HTERT-HM (cell line): ENCODE data around the genes ZFP36 and SHKBP1.

DNA sequence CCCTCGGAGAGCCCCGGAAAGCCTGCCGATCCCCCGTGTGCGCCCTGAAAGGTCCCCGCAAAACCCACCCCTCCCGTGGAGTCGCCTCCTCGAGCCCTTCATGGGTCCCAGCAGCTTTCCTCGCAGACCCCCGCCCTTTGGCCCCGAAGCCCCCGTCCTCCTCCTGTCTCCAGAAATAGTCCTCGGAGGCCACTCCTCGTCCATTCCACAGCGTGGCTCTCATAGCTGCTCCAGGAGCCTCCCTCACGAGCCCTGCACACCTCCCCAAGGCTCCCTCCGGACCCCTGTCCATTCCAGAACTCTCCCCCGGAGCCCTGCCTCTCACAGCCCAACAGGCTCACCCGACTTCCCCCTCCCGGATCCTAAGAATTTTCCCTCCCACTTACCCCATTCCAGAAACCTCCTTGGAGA, 663 bp downstream of the SAMD4B start:
- RRBS, result 3% methylated on average over 5 of the region's 21 CpGs

GRCh38 chr19:39348782-39349525, 6.7 kb downstream of the SAMD4B start:
- RRBS, result no CpG with 5 or more reads among the region's 3 CpGs

DNA sequence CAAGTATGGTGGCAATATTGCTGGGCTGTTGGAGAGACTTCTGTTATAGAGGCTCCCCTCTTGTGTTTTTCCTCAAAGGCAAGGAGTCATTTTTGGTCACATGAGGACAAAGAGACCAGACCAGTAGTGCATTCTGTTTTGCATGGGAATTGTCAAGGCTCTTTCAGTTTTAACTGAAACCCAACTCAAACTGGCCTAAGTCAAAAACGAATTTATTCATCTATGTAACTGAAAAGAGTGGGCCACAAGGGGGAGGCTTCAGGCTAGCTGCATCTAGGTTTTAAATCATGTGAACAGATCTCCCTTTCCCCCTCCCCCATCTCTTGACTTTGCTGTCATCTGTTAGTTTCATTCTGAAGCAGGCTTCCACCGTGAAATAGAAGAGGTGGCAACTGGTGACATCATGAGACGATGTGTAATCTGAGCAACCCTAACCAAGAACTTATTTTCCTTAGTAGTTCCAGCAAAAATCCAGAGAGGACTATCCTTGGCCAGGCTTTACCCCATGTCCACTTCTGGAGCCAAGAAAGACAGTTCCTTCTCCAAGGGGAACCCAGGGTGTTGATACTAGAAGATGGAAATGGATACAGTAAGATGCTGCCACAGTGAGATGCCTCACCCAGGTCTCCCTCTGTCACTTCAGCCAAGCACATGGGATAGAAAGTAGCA, 9.3 kb downstream of the SAMD4B start:
- RRBS, result no CpG with 5 or more reads among the region's 3 CpGs

DNA sequence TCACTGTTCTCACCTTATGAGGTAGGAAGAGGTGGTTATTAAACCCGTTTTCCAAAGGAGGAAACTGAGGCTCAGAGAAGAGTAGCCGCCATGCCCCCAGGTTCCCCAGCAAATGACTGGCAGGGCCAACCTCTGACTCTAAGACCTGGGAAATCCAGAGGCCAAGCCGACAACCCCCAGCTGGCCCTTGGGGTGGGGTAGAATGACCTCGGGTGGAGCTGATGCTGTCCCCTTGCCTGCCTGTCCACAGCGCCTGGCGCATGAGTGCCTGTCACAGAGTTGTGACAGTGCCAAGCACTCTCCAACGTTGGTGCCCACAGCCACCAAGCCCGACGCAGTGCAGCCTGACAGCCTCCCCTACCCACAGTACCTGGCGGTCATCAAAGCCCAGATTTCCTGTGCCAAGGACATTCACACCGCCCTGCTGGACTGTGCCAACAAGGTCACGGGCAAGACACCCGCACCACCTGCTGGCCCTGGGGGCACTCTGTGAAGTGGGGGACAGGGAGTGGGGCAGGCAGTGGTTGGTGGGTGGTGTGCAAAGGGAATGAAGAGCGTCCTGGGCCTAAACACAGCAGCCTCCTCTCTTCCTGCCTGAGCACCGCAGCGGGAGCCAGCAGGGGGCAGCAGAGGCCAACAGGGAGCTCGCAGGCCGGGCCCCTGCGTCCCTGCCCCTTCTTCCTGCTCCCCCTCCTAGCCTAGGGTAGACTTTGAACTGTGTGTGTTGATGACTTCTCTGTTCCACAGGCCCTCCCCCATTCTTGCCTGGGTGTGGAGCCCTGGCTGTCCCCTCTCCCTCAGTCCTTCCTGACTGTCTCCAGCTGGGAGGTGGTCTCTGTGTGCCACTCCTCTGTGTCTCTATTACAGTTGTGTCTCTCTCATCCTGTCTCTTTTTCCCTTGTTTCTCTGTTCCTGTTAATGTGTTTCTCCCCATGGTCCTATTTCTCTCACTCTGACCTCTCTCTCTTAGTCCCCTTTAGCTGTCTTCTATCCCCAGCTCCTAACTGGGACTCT, 6.3 kb downstream of the MED29 start:
- RRBS, result no CpG with 5 or more reads among the region's 19 CpGs

- RRBS, result 2% methylated on average over 6 of the region's 51 CpGs
Measured at GRCh38 chr19:39406028-39406964, at the start of gene ZFP36. TSS of gene ZFP36 (plus strand) at chr19:39406847.

GRCh38 chr19:39407486-39408288, 1.0 kb downstream of the ZFP36 start:
- RRBS, result 2% methylated on average over 10 of the region's 46 CpGs

GRCh38 chr19:39518412-39518854, 3.5 kb downstream of the SELENOV start:
- RRBS, result no CpG with 5 or more reads among the region's 6 CpGs

DNA sequence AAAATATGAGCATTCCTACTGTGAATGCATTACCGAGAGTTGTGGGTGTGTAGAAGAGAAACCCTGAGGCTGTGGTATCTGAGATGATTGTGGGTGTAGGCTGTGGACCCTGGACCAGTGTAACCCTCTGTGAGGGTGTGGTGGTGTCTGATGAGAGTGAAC, 222 bp downstream of the LGALS14 start:
- RRBS, result no CpG with 5 or more reads among the region's 1 CpG

DNA sequence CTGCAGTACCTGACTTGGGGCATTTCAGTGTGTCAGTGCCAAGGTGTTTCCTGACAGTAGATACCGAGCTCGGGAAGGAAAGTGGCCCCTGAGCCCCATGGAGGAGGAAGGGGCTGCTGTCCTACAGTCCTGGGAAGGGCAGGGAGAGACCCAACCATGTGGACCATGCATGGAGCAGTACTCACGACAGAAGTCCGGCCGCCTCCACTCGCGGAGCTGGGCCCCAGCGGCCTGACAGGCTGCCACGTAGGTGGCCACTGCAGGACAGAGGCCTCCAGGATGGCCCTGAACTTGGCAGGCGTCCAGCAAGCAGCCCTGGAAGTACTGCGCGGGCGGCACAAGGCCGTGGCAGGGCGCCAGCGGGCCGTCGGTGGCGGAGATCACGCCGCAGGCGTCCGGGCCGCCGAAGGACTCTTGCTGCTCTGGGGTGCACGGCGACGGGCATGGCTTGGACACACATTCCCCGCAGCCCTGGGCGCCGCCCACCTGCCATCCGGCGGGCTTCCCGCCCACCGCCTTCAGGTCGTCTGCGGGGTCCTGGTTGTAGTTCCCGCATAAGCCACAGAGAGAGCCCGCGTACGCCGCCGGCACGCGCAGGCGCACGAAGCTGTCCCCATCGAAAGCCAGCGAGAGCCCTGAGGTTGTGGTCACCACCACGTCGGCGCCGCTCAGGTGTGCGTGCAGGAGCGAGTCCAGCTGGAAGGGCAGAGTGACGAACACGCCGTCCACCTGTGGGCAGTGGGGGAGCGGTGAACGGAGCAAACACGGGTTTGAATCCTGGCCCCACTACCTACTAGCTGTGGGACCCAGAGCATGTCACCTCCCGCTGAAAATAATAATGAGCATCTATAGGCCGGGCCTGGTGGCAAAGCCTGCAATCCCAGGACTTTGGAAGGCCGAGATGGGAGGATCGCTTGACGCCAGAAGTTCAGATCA, 45.5 kb upstream of the FBL start:
- RRBS, result no CpG with 5 or more reads among the region's 66 CpGs

- RRBS, result no CpG with 5 or more reads among the region's 13 CpGs
Measured at GRCh38 chr19:39906065-39906359, 59.8 kb upstream of the FBL start.

GRCh38 chr19:39943991-39944655, 26.8 kb upstream of the PSMC4 start:
- RRBS, result no CpG with 5 or more reads among the region's 5 CpGs

DNA sequence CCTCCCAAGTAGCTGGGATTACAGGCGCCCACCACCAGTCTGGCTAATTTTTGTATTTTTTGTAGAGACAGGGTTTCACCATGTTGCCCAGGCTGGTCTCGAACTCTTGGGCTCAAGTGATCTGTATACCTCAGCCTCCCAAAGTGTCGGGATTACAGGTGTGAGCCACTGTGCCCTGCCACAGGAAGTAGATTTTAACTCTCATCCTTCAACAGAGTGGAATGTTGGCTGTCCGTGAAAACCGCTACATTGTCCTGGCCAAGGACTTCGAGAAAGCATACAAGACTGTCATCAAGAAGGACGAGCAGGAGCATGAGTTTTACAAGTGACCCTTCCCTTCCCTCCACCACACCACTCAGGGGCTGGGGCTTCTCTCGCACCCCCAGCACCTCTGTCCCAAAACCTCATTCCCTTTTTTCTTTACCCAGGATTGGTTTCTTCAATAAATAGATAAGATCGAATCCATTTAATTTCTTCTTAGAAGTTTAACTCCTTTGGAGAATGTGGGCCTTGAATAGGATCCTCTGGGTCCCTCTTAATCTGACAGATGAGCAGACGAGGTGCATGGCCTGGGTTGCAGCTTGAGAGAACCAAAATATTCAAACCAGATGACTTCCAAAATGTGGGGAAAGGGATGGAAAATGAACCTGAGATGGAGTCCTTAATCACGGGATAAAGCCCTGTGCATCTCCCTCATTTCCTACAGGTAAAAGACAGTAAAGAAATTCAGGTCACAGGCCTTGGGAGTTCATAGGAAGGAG, 10.2 kb downstream of the PSMC4 start:
- RRBS, result no CpG with 5 or more reads among the region's 11 CpGs

DNA sequence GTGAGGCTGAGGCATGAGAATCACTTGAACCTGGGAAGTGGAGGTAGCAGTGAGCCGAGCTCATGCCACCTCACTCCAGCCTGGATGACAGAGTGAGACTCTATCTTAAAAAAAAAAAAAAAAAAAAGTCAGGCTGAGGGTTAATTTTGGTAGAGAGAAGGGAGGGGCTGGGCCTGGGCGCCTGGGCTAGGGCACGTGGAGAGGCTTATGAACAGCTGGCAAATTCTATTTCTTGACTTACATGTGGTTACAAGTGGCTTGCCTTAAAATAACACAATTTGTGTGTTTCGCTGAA, 47.6 kb upstream of the MAP3K10 start:
- RRBS, result no CpG with 5 or more reads among the region's 4 CpGs

DNA sequence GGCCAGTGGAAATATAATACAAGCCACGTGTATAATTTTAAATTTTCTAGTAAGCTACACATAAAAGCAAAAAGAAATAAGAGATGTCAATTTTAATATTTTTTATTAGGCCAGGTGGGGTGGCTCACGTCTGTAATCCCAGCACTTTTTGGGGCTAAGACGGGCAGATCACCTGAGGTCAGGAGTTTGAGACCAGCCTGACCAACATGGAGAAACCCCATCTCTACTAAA, 10.9 kb downstream of the TTC9B start:
- RRBS, result no CpG with 5 or more reads among the region's 3 CpGs

- RRBS, result no CpG with 5 or more reads among the region's 8 CpGs
Measured at GRCh38 chr19:40212693-40213067, 5.5 kb downstream of the TTC9B start.

DNA sequence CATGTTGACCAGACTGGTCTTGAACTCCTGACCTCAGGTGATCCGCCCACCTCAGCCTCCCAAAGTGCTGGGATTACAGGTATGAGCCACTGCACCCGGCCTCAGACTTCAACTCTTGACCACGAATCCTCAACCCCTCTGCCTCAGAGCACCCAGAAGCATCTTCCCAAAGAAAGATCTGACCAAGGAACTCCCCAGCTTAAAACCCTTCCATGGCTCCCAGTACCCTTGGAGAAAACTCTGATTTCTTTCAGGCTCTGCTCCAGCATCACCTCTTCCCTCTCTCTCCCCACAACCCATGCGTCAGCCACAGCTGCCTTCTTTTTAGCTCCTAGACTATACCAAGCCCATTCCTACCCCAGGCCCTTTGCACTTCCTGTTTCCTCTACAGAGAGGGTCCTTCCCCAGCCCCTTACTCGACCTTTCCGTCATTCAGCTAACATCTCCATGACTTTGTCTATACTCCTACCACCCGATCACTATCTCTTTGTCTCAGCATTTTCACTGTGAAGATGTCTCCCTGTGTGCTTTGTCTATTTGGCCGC, 1.2 kb downstream of the CCNP start:
- RRBS, result no CpG with 5 or more reads among the region's 8 CpGs

DNA sequence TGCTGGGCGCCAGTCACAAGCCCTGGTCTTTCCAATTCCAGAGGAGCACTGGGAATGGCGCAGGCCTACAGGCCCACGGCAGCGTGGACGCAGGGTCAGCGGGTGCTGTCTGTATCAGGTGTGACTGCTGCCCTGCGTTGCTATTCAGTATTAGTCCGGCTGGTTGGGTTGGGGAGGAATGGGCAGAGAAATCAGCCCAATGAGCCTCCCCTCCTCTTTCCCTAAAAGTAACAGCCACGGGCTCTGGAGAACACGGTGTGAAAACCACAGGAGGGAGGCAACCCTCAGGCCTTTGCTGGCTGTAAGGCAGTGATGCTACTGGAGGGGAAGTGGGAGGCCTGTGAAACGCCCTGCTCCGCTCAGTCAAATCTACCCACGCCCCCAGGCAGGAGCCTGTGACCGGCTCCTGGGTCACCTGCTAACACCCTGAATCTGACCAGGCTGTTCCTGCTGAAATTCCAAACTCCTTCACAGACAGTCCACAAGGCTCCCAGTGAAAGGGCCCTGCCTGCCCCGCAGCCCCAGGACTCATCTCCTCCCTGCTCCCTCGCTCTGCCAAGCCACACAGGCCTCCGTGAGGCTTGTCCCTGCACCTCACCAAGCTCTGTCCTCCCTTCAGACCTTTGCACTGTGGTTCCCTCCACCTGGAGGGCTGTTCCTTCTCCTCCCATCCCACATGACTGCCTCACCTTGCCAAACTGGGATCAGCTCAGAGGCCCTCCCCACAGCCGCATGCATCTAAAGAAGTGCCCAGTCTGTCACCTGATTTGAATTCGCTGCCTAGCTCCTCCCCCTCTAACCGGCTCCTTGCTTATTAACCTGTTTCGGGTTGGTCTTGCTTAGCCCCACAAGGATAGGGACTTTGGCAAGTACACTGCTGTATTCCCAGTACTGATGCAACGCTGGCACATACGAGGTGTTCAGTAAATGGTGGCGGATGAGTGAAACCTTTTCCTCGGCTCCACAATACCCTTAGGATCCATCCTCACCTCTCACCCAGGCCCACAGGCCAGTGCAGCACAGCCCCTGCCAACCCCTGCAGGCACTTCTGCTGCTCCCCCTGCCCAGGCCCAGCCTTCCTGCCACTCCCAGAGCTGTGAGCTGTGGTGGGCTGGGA, 4.7 kb downstream of the AKT2 start:
- RRBS, result no CpG with 5 or more reads among the region's 25 CpGs

DNA sequence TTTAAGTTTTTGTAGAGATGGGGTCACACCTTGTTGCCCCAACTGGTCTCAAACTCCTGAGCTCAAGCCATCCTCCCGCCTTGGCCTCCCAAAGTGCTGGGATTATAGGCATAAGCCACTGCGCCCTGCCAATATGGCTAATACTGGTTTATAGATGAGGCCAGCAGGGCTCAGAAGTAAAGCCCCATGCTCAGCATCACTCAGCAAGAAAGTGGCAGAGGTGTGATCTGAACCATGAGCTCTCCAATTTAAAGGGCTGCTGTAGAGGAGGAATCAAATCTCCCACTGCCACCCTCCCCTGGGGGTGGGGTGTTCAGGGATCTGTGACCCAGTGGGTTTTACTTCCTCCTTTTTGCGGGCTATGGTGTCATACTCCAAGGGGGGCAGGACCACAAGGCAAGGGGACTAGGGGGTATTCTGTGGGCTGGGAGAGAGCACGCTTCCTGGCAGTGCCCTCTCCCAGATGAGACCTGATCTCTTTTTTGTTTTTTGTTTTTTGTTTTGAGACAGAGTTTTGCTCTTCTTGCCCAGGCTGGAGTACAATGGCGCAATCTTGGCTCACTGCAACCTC, 10.2 kb downstream of the PLD3 start:
- RRBS, result no CpG with 5 or more reads among the region's 5 CpGs

DNA sequence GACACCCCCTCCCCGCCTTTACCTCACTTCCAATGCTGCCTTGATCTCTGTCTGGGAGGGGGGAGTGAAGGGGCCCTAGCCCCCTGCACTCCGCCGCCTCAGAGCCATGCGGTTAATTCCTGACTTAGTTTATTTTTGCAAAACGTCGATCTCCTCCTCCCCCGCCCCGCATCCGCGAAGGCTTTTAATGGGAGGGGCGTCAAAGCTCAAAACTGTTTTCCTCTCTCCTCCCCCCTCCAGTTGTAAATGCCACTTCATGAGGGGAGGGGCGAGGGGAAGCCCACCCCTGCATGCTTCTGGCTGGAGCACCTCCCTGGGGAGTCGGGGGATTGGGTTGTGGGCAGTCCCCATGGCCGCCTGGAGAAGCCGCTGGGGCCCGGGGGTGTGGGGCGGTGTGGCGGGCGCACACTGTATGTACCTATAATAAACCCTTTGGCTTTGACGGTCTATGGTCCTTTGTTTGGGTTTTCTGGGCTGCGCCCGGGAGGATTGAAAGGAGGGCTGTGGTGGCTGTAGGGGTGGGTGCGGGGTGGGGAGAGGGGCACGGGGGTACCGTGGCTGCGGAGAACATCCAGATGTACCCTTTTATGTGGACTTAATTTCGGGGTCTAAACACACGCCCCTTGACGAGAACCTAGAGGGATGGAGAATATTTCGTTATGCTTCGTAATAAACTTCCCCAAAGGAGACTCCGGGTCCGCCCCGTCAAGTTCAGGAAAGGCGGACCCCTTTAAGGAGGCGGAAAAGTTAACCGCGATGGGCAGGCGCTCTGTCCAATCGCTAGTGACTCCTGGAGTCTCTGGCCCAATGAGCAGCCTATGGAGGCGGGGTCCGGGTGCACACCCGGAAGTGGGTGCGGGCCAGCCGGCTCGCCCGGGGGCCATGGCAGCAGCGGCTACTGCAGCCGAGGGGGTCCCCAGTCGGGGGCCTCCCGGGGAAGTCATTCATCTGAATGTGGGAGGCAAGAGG, at the start of gene SHKBP1:
Gene SHKBP1 (plus strand): TSS at position 856 of the 969 bp plus-strand sequence.
- RRBS, result 11% methylated on average over 13 of the region's 51 CpGs

DNA sequence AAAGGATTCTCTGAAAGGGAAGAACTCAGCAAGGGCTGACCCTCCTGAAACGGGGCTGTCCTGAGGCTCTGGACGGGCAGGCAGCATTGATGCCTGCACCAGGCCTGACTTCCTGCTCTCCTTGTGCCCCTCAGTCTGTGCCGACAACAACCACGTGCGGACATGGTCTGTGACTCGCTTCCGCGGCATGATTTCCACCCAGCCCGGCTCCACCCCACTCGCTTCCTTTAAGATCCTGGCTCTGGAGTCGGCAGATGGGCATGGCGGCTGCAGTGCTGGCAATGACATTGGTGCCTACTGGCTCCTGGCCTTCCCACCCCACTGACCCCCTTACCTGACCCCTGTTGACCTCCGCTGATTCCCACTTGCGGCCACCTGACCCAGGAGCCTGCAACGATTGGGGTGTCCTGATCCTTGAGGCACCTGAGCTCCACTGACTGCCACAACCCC, 11.8 kb downstream of the SHKBP1 start:
- RRBS, result no CpG with 5 or more reads among the region's 15 CpGs